ENCODE results near the genes SPANXA1, SPANXD and MTMR1.

DNA sequence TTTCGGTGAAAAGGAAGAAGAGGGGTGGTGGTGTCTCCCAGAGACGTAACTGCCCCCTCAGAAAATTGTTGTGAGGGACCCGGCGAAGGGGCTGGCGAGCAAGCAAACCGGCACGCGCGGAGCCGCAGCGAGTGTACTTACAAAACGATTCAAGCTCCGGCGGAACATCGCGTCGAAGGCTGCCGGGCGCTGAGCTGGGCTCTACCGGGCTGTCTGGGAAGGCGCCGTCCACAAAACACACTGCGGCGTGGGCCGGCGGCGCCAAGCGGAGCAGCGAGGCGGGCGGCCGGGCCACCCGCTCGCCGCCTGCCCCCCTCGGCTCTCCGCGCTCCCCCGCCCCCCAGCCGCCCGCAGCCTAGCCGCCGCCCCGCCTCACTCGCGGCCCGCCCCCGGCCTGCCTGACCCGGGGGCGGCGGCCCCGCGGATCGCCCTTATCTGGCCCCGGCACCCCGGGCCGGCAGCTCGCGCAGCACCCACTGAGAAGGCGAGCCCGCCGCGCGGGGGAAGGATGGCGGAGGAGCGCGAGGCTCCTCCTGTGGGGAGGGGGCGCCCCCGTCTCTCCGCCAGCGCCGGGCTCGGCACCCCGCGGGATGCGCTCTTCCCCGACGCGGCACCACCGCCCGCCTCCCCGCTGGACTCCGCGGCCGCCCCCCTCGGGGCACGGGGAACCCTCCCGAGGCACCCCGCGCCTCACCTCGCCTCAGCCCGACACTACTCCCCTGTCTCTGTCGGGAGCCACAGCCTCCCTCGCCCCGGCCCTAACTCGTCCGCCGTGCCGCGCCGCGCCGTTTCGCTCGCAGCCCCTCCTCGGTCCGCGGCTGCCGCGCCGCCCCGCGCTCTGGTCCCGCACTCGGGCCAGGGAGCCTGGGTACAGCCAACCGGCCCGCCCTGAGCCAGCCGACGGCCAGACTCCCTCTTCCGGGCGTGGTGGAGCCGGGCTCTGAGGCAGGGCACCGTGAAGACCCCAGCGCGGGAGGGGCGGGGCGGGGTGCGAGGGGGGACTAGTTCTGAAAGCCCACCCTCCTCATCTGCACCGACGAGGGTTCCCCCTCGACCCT is 649 bp downstream of the ATP11C start:
- RRBS = 20% methylated on average over 46 of the region's 131 CpGs

GRCh38 chrX:140712571-140713536 is 208.0 kb upstream of the SOX3 start:
- RRBS = 0% methylated on average over 2 of the region's 20 CpGs

- RRBS = no CpG with 5 or more reads among the region's 8 CpGs
Measured at GRCh38 chrX:141584612-141584912, at the start of gene SPANXA1. TSS of gene SPANXA1 (minus strand) at chrX:141584738.

DNA sequence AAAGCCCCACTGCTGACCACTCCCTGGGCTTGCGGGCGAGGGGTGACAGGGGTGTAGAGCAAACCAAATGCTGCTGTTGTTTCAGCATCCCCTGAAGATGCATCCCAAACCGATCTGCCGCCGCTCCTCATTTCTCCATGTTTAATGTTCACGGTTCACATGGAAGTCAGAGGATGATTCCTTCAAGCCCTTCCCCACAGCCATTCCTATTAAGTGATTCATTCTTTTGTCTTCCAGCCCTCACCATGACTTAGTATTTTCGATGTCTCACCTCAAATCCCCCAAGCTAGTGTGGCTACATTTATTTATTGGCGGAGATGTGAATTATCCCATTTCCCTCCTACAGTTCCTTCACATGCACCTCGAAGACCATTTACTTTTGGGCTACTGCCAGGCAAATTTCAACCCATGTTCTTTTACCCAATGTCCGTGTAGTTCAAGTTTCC is at the start of gene SPANXD:
Gene SPANXD, minus strand, starts transcription at position 146 of the 446 bp plus-strand sequence.
- RRBS = no CpG with 5 or more reads among the region's 10 CpGs

DNA sequence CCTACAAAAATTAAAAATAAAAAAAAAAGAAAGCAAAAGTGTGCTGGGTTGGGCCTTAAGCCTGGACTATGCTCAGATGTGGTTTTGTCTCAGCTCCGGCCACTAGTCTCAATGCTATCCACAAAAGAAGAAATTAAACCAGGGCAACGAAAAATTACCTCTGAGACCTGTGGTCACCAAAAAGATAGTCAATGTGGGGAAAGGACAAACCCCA is 210.3 kb upstream of the MAGEC2 start:
- RRBS = no CpG with 5 or more reads among the region's 2 CpGs

GRCh38 chrX:144418579-144418904 is 698.0 kb upstream of the SPANXN2 start:
- RRBS = no CpG with 5 or more reads among the region's 2 CpGs

- RRBS = no CpG with 5 or more reads among the region's 6 CpGs
Measured at GRCh38 chrX:147183168-147183509, 368.6 kb upstream of the CXorf51A start.

- RRBS = no CpG with 5 or more reads among the region's 2 CpGs
Measured at GRCh38 chrX:147332071-147332308, 517.4 kb upstream of the CXorf51A start.

GRCh38 chrX:147935122-147935548 is 23.4 kb downstream of the FMR1 start:
- RRBS = no CpG with 5 or more reads among the region's 2 CpGs

DNA sequence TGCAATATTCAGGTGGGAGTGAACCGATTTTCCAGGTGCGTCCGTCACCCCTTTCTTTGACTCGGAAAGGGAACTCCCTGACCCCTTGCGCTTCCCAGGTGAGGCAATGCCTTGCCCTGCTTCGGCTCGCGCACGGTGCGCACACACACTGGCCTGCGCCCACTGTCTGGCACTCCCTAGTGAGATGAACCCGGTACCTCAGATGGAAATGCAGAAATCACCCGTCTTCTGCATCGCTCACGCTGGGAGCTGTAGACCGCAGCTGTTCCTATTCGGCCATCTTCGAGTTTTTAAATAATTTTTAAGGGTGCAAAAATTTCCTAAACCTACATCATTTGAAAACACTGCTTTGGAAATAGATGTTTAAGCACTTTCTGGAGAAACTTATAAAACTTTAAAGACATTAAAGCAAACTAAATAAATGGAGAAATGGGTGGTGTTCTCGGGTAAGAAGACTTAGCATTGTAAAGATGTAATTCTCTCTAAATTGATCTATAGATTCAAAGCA is 231.3 kb downstream of the ENSG00000287585 start:
- RRBS = no CpG with 5 or more reads among the region's 19 CpGs

GRCh38 chrX:149313896-149314467 is 101.3 kb downstream of the ENSG00000287585 start:
- RRBS = no CpG with 5 or more reads among the region's 12 CpGs

DNA sequence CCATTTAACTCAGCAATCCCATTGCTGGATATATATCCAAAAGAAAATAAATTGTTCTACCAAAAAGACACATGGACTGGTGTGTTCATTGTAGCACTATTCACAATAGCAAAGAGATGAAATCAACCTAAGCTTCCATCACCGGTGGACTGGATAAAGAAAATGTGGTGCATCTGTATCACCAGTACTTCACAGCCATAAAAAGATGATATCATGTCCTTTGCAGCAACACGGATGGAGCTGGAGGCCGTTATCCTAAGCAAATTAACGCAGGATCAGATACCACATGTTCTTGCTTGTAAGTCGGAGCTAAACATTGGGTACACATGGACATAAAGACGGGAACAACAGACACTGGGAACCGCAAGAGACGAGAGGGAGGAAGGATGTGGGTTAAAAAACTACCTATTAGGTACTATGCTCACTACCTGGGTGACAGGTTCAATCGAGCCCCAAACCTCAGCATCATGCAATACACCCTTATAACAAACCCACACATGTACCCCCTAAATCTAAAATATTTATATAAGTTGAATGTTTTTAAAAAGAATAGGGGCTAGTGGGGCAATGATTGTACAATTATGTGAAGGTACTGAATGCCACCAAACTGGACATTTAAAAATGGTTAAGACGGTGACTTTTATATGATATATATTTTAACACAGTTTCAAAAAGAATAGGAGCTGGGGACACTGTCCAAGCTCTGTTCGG is 16.4 kb upstream of the IDS start:
- RRBS = no CpG with 5 or more reads among the region's 11 CpGs

GRCh38 chrX:149605353-149606034 is 10.4 kb upstream of the HSFX2 start:
- RRBS = no CpG with 5 or more reads among the region's 7 CpGs

DNA sequence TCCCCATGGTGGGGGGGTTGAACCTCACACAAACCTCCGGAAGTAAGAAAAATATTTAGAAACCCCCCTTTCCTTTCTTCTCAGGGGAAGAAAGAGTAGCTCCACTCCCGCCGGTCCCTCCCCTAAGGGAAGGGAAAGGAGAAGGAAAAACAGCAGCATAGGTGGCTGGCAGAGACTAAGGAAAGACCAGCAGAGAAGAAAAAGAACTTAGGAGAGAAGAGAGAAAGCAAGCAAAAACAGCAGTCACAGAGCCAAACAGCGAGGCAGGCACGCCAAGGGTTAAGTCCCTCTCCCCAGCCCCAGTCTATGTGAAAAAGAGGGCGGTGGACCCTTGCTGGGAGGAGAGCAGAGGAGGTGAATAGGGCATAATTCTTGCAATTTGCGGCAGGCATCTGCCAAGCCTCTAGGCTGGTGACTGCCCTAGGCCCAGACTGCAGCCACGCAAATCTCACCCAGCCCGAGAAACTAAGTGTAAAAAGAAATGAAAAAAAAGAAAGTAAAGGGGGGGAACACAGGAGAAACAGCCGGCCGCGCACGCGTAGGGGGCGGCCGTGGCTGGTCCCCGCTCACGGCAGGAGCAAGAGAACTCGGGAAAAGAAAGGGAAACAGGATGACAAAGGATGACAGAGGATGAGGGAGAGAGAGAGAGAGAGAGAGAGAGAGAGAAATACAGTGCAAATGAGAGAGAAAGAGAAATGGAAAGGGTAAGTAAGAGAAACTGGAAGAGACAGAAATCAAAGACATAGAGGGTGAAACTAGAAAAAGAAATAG is 48.6 kb downstream of the MAGEA9 start:
- RRBS = no CpG with 5 or more reads among the region's 19 CpGs

GRCh38 chrX:150298203-150298965 is 64.7 kb upstream of the MAMLD1 start:
- RRBS = no CpG with 5 or more reads among the region's 8 CpGs

GRCh38 chrX:150693084-150694162 is at the start of gene MTMR1:
TSS of gene MTMR1 (plus strand) at chrX:150693396.
- RRBS = 5% methylated on average over 41 of the region's 112 CpGs

DNA sequence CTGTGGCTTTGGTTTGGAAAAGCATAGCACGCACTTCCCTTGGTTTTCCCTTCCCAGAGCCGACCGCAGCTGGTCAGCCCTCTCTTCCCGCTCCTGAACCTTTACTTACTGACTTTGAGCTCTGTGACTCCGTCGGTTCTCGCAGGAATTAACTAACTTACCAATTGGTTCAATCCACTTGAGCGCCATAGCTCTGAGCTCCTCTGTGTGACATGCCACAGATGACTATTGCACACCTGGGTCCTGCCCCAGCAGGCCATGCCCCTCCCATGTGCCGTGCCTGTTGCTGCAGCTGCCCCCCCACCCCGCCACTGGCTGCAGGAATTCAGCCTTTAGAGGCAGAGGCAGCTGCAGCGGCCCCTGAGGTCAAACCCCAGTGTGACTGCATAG is 70.5 kb downstream of the MTMR1 start:
- RRBS = no CpG with 5 or more reads among the region's 11 CpGs

- RRBS = no CpG with 5 or more reads among the region's 3 CpGs
Measured at GRCh38 chrX:150846223-150846449, 52.3 kb downstream of the CD99L2 start.

GRCh38 chrX:150903018-150903710 is 4.7 kb upstream of the CD99L2 start:
- RRBS = no CpG with 5 or more reads among the region's 12 CpGs

Measured in OVCAR3 (cell line).